Airway epithelial cell (primary cell): ENCODE data around the genes RRAD and CBFB.

DNA sequence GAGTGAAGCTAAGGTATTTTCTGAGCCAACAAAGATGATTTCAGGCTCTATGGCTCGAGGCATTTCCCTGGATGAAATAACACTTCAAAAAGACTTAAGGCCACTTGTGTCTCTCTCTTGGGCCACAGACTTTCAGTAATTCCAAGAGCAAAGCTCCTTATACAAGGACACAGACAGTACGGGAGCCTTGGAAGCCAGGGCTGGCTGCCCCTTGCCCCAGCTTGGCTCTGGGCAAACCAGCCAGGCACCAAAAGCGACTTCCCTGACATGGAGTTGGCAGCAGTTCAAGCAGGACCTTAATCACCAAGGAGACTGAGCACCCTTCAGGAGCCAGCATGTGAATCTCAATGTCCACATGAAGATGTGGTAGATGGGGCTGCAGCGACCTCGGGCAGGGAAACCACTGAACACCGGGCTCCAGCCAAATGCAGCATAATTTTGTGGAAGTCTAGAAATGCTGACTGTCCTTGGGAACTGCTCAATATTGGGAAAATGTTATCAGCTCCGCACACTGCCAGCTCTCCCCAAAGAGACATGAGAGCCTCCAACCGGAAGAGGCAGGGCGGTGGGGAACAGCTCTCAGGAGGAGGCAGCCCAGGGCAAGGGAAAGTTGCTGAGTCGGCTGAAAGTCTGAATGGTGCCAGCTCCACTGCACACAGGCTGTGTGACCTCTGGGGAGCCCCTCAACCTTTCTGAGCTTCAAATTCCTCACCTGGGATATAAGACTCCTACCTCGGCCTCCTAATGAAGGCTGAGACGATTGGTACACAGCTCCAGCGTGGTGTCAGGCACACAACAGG is 38.9 kb downstream of the TK2 start:
- RAMPAGE, long total RNA, result no peak

- RAMPAGE, long total RNA, result no peak
These were observed 33.1 kb downstream of the TK2 start for GRCh38 chr16:66516687-66517394.

- RAMPAGE, long total RNA, result no peak
These were observed 24.9 kb downstream of the TK2 start for GRCh38 chr16:66524746-66525601.

GRCh38 chr16:66551120-66551793 is 1.1 kb upstream of the CKLF start:
- RAMPAGE, long total RNA, result no peak

DNA sequence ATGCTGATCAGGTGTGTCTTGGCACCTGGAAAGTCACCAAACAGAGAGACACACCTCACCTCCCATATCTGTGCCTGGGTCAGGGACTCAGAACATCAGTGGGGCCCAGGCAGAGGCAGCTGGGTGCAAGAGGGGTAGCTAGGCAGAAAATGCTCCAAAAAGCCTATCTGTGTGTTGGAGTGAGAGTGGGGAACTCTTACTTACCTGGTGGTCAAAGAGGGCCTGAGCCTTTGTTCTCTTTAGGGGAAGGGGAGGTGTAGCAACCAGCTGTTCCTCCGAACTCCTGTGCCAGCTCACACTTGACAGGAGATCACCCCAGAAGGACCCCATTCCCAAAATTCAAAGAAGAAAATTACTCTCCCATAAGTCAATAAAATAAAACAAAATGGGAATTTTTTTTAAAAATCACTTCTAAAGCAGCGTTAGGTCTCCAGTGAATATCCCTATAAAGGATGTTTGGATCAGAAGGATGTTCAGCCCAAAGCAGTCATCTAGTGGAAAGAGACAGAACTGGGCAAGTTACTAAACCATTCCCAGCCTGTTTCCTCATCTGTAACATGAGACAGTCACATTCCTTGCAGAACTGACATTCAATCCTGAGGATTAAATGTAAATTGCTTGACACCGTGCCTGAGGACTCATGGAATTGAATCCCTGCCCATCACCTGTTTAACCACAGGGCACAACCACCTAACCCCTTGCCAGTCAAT is 1.1 kb downstream of the CMTM2 start:
- RAMPAGE, long total RNA, result no peak

DNA sequence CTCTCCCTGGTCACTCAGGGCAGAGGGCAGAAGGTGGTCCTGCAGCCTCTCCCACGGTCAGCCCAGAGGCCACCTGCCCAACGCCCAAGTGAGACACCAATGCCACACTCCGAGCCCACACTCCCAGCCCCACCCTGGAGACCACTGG is 1.2 kb downstream of the CMTM3 start:
- RAMPAGE, long total RNA, result no peak

DNA sequence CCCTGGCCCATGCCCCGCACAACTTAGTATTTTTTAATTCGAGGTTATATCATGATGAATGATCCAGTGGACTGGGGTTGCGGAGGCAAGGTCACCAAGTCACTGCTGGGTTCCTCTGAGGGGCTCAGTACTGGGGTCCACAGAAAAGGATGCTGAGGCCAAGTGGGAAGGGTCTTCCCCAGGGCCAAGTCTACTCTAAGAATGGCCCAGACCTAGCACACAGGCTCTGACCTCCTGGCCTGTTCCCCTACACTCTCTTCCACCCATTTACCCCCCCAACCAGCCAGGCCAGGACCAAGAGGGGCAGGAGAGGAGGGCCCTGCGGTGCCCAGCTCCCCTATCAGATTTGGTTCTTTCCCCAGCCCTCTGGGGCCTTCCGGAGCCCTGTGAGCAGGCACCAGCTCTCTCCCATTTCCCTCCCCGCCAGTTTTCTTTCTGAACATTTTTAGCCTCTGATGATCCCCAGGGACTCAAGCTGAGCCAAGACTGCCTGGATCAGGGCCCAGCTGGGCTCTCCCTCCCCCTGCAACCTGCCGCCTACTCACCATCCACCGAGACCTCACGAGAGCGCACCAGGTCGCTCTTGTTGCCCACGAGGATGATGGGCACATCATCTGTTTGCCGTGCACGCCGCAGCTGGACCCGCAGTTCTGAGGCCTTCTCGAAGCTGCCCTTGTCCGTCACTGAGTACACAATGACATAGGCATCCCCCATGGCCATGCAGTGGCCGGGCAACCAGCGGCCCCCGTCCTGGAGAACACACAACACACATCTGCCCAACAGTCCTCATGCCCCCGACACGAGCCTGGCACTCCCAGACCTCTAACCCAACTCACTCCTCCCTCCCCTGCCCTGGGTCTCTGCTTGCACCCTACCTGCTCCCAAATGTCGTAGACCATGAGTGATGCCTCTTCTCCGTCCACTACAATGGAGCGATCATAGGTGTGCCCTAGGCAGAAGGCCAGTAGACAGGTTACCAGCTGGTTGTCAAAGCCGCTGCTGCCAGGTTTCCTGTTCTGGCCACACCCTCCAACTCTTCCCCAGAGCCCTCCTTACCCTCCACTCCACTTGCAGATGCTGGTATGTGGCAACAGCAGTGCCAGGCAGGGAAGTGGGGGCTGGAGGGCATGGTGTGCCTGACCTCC is 2.0 kb downstream of the RRAD start:
- RAMPAGE, long total RNA, result no peak

GRCh38 chr16:66925397-66925982 is at the start of gene RRAD:
TSS of gene RRAD (minus strand) at chr16:66925535.
- RAMPAGE, long total RNA, result no peak

- RAMPAGE, long total RNA, result no peak
These were observed 1.1 kb downstream of the CES2 start for GRCh38 chr16:66936206-66936984.

DNA sequence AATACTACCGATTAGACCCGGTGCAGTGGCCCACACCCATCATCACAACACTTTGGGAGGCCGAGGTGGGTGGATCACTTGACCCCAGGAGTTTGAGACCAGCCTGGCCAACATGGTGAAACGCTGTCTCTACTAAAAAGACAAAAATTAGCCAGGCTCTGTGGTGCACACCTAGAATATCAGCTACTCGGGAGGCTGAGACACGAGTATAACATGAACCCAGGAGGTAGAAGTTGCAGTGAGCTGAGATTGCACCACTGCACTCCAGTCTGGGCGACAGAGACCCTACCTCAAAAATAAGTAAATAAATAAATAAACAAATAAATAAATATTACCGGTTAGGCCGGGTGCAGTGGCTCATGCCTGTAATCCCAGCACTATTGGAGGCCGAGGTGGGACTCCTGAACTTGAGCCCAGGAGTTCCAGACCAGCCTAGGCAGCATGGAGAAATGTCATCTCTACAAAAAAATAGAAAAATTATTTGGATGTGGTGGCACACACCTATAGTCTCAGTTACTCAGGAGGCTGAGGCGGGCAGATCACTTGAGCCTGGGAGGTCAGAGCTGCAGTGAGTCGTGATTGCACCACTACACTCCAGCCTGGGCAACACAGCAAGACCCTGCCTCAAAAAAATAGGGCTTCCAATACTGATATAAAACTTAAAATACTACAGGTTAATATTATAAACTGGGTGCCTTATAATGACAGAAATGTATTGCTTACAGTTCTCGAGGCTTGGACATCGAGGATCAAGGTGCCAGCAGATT is 10.4 kb downstream of the CES2 start:
- RAMPAGE, long total RNA, result no peak

GRCh38 chr16:66996832-66997416 is 8.5 kb downstream of the CES4A start:
- RAMPAGE, long total RNA, result no peak

GRCh38 chr16:67017897-67018390 is 11.0 kb upstream of the CBFB start:
- RAMPAGE, long total RNA, result no peak

- RAMPAGE, long total RNA, result start-site peak on the plus strand at chr16:67029096-67029124, 53 and 17 reads in 2 replicates
These were observed at the start of gene CBFB for GRCh38 chr16:67028376-67029568. TSS of gene CBFB (plus strand) at chr16:67029149.

- RAMPAGE, long total RNA, result no peak
These were observed 4.2 kb downstream of the PHAF1 start for GRCh38 chr16:67113939-67114303.

DNA sequence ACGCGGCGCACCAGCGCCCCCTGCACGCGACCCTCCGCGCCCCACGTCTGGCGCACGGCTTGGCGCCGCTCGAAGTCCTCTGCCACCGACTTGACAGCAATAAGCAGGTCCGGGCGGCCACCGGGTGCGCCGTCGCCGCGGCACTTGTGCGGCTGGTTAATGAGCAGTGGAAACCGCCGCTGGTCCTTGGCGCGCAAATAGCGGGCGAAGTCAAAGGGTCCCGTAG is 857 bp downstream of the B3GNT9 start:
- RAMPAGE, long total RNA, result no peak

GRCh38 chr16:67168859-67169446 is 4.4 kb downstream of the HSF4 start:
- RAMPAGE, long total RNA, result no peak

- RAMPAGE, long total RNA, result no peak
These were observed 5.9 kb downstream of the HSF4 start for GRCh38 chr16:67170159-67171123.

GRCh38 chr16:67229113-67229887 is 2.4 kb downstream of the TMEM208 start:
- RAMPAGE, long total RNA, result no peak

GRCh38 chr16:67236780-67237459 is 10.0 kb downstream of the TMEM208 start:
- RAMPAGE, long total RNA, result no peak

GRCh38 chr16:67244254-67245373 is 2.7 kb downstream of the FHOD1 start:
- RAMPAGE, long total RNA, result no peak